ENCODE measurements around a stretch of chr19.

DNA sequence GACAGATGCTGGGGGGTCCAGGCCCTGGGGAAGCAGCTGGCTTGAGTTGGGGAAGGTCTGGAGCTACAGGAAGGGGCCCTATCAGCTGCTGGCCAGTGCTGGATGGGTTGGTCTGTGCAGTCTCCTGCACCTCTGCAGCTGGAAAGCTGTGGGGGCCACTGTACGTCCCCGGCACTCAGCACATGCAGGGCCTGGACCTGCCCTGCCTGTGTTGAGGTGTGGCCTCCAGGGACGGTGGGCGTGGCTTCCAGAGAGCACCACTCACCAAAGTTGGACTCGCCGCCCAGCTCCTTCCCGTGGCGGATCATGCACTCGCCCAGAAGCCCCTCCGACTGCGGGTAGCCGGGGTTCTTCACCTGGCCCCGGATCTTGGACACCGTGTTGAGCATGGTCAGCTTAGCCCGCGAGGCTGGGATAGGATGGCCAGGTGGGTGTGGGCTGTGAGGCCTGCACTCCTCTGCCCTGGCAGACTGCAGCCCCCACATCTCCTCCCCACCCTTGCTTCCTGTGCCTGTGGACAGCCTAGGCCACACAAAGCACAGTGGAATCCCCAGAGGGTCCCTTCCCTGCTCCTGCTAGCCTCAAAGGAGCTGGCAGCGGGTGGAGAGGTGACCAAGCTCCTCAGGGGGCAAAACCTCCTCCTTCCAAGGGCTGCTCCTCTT lies 22.0 kb downstream of the MPND start:
- RAMPAGE, long total RNA = no peak
- RRBS = no CpG with 5 or more reads among the region's 17 CpGs
PRO-cap:
- standard = no peak
- CoPRO, capped RNA only, 2 experiments = no peak in any of the 2 experiments
- CoPRO, capped and uncapped RNA, 2 experiments = no peak in any of the 2 experiments
- CoPRO, uncapped RNA only, 2 experiments = no peak in any of the 2 experiments
CAGE:
- cytosol, long polyA plus RNA = no peak
- long polyA plus RNA = no peak
- nucleolus, long total RNA = no peak
- nucleus, long polyA plus RNA = no peak

GRCh38 chr19:4452980-4453233 lies 4.7 kb downstream of the UBXN6 start:
- RAMPAGE, long total RNA = no peak
- RRBS = no CpG with 5 or more reads among the region's 4 CpGs
PRO-cap:
- standard = no peak
- CoPRO, capped RNA only, 2 experiments = no peak in any of the 2 experiments
- CoPRO, capped and uncapped RNA, 2 experiments = no peak in any of the 2 experiments
- CoPRO, uncapped RNA only, 2 experiments = no peak in any of the 2 experiments
CAGE:
- cytosol, long polyA plus RNA = no peak
- long polyA plus RNA = no peak
- nucleolus, long total RNA = no peak
- nucleus, long polyA plus RNA = no peak

GRCh38 chr19:4456242-4457368 lies 989 bp downstream of the UBXN6 start:
- RAMPAGE, long total RNA = no peak
- RRBS = 21% methylated on average over 2 of the region's 37 CpGs
PRO-cap:
- standard = bidirectional peak, plus-strand start at chr19:4456776, minus-strand start at chr19:4456679; bidirectional peak, plus-strand start at chr19:4457462, minus-strand start at chr19:4457289
- CoPRO, capped RNA only, 2 experiments = peak in 2 of 2 experiments; most common plus-strand start chr19:4456776 (in 2); most common minus-strand start chr19:4457289 (in 2)
- CoPRO, capped and uncapped RNA, 2 experiments = peak in 1 of 2 experiments; most common minus-strand start chr19:4457288 (in 1)
- CoPRO, uncapped RNA only, 2 experiments = no peak in any of the 2 experiments
CAGE:
- cytosol, long polyA plus RNA = no peak
- long polyA plus RNA = start-site peak on the minus strand at chr19:4456864-4457326, 21 and 29 reads in 2 replicates
- nucleolus, long total RNA = no peak
- nucleus, long polyA plus RNA = no peak

DNA sequence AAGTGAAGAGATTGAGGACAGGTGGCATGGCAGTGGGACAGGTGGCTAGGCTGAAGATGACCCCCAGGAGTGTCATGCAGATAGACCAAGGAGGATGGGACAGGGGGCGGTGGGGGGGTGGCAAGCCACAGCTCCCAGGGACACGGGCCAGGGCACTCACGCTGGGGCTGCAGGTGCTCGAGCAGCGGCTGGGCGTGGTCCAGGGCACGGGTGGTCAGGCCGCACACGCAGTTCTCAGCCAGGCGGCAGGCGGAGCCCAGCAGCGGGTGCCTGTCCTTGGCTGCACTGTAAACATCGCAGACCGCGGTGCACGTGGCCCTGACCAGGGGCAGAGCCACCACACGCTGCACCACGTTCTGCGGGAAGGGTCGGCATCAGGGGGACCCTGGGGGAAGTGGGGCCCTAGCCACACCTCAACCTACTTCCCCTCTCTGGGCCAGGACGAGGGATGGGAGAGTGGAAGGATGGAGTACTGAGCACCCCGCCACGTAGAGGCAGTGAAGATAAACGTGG lies 3.5 kb downstream of the PLIN5 start:
- RAMPAGE, long total RNA = no peak
- RRBS = no CpG with 5 or more reads among the region's 24 CpGs
PRO-cap:
- standard = no peak
- CoPRO, capped RNA only, 2 experiments = no peak in any of the 2 experiments
- CoPRO, capped and uncapped RNA, 2 experiments = no peak in any of the 2 experiments
- CoPRO, uncapped RNA only, 2 experiments = no peak in any of the 2 experiments
CAGE:
- cytosol, long polyA plus RNA = no peak
- long polyA plus RNA = no peak
- nucleolus, long total RNA = no peak
- nucleus, long polyA plus RNA = no peak

DNA sequence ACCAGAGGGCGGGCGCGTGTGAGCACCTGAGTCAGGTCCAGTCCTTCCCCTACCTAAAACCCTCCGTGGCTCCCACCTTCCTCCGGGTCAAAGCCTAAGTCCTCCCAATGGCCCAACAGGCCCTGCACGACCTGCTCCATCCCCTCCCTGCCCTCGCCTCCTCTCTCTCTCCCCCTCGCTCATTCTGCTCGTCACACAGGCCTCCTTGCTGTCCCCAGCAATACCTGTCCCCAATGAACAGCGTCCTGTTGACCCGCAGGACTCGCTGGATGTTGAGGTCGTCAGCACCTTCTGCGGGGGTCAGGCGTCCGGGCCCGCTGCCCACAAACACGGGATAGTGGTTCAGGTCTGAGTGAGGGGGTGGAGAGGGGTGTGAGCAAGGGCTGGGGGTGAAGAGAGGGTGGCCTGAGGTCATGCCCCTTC lies 1.7 kb downstream of the SEMA6B start:
- RAMPAGE, long total RNA = no peak
- RRBS = no CpG with 5 or more reads among the region's 18 CpGs
PRO-cap:
- standard = no peak
- CoPRO, capped RNA only, 2 experiments = no peak in any of the 2 experiments
- CoPRO, capped and uncapped RNA, 2 experiments = no peak in any of the 2 experiments
- CoPRO, uncapped RNA only, 2 experiments = no peak in any of the 2 experiments
CAGE:
- cytosol, long polyA plus RNA = no peak
- long polyA plus RNA = no peak
- nucleolus, long total RNA = no peak
- nucleus, long polyA plus RNA = no peak

DNA sequence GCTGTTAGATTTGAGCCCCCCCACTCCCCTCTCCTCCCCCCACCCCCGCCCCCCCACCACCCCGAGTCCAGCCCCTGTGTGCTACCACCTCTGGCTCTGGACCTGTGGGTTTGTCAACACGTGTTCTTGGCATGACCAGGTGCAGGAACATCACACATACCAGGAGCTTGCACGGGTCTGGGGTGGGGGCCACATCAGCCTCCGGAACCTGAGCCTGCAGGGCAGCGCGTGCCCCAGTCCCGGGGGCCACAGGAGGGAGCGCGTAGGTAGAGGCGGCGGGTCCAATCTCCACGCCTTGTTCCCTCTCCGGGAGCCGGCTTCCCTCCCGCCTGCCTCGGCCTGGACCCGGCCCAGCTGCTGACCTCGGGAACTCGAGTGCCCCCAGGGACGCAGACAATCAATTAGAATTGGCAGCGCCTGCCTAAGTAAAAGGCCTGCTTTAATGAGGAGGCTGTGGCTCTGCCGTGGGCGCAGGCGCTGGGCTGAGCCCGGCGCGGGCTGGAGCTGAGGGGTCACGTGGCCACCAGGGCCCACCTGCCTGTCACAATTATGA lies 32.4 kb upstream of the TNFAIP8L1 start:
- RAMPAGE, long total RNA = no peak
- RRBS = 26% methylated on average over 9 of the region's 29 CpGs
PRO-cap:
- standard = no peak
- CoPRO, capped RNA only, 2 experiments = no peak in any of the 2 experiments
- CoPRO, capped and uncapped RNA, 2 experiments = no peak in any of the 2 experiments
- CoPRO, uncapped RNA only, 2 experiments = no peak in any of the 2 experiments
CAGE:
- cytosol, long polyA plus RNA = no peak
- long polyA plus RNA = no peak
- nucleolus, long total RNA = no peak
- nucleus, long polyA plus RNA = no peak

GRCh38 chr19:4722504-4723576 lies 802 bp downstream of the DPP9 start:
- RAMPAGE, long total RNA = no peak
- RRBS = 8% methylated on average over 2 of the region's 30 CpGs
PRO-cap:
- standard = no peak
- CoPRO, capped RNA only, 2 experiments = no peak in any of the 2 experiments
- CoPRO, capped and uncapped RNA, 2 experiments = no peak in any of the 2 experiments
- CoPRO, uncapped RNA only, 2 experiments = no peak in any of the 2 experiments
CAGE:
- cytosol, long polyA plus RNA = no peak
- long polyA plus RNA = no peak
- nucleolus, long total RNA = no peak
- nucleus, long polyA plus RNA = no peak

DNA sequence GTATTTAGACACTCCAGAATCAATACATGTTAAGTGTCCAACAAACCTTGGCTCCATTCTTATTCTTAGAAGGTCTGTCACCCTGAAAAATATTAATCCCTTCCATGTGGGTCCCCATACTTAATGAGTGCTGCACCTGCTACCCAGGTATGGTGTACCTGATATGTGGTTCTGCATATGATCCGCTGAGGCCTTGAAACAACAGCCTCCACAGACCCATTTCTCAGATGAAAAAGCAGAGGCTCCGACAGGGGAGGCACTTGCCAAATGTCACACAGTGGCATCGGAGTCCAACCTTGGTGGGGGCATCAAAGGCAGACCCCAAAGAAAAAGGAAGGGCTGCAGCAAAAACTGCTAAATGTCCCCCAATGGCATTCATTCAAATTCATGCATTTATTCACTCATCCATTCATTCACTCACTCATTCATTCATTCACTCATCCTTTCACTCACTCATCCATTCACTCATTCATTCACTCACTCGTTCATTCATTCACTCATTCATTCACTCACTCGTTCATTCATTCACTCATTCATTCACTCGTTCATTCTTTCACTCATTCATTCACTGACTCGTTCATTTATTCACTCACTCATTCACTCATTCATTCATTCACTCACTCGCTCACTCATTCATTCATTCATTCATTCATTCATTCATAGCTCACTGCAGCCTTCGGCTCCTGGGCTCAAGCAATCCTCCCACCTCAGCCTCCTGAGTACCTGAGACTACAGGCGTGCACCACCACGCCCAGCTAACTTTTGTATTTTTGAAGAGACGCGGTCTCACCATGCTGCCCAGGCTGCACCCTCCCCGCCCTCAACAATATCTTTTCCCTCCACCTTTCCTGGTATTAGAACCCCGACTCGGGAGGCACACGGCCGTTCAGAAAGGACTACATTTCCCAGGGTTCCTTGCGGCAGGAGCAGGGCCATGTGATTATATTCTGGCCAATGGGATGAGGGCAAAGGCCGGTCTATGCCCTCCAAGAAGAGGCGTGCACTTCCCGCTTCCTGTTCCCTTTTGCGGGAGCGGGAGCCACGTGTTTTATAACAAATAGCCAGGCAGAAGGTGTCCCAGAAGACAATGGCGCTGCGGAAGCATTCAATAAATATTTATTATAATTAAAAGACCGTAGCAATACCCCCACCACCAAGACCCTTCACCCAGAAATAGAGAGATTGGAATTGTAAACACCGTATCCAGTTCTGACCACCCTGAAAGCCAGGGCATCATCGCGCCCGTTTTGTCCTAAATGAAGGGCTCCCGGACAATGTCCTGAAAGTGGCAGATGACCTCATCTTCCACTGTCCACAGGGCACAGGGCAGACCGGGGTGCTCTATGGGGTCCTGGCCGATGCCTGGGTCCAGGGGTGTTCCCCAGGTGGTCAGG lies 16.2 kb downstream of the TICAM1 start:
- RAMPAGE, long total RNA = no peak
- RRBS = 91% methylated on average over 2 of the region's 35 CpGs
PRO-cap:
- standard = bidirectional peak, plus-strand start at position 1,051 of the sequence, minus-strand start at position 828 of the sequence
- CoPRO, capped RNA only, 2 experiments = peak in 2 of 2 experiments; most common plus-strand start position 1,044 of the sequence (in 1); most common minus-strand start position 885 of the sequence (in 1)
- CoPRO, capped and uncapped RNA, 2 experiments = no peak in any of the 2 experiments
- CoPRO, uncapped RNA only, 2 experiments = peak in 2 of 2 experiments; most common plus-strand start position 1,042 of the sequence (in 2); most common minus-strand start position 942 of the sequence (in 2)
CAGE:
- cytosol, long polyA plus RNA = no peak
- long polyA plus RNA = no peak
- nucleolus, long total RNA = no peak
- nucleus, long polyA plus RNA = no peak

DNA sequence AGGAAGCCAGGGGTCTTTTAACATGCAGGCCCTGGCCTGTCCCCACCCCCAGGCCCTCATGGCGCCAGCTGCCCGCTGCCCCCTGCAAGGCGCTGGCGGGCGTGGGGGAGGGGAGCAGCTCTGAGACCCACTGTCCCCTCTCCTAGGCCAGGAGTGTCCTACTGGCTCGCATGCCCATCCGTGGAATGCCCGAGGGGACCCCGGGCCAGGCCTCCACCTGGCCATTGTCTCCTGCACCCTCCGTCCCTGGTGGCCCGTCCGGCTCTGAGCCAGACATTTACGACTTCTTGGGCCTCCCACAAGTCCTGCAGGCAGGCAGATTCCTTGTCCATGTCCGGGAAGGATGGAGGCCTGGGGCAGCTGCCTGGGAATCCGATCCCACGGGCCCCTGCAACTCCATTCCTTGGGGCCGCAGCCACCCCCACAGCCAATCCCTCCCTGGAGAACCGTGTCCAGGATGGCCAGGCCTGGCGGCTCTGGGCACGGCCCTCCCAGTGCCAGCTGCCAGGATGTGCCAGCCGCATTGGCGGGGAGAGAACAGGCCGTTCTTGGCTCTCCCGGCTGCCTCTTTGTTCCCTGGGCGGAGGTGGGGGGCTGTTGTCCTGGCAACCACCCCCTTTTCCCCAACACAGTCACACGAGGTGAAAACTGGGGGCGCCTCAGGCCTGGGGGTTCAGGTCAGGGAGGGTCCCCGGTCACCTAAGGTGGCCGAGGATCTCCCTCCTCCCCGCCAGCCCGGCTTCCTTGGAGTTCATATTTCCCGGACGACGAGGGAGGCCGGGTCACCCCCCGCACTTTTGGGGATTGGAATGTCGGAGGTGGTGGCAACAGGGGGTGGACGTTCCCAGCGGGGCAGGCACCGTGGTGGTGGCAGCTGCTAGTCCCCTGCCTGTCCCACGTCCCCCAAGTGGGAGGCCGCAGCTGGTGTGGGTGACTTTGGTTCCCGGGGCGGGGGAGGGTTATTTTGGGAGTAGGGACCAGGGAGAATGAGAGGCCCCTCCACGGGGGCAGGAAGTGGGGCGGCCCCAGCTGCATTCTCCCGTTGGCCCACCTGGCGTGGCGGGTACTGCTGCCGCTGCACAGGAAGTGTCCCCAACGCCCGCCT lies 10.6 kb upstream of the PLIN3 start:
- RAMPAGE, long total RNA = no peak
- RRBS = 81% methylated on average over 10 of the region's 52 CpGs
PRO-cap:
- standard = no peak
- CoPRO, capped RNA only, 2 experiments = no peak in any of the 2 experiments
- CoPRO, capped and uncapped RNA, 2 experiments = no peak in any of the 2 experiments
- CoPRO, uncapped RNA only, 2 experiments = no peak in any of the 2 experiments
CAGE:
- cytosol, long polyA plus RNA = no peak
- long polyA plus RNA = no peak
- nucleolus, long total RNA = no peak
- nucleus, long polyA plus RNA = no peak

DNA sequence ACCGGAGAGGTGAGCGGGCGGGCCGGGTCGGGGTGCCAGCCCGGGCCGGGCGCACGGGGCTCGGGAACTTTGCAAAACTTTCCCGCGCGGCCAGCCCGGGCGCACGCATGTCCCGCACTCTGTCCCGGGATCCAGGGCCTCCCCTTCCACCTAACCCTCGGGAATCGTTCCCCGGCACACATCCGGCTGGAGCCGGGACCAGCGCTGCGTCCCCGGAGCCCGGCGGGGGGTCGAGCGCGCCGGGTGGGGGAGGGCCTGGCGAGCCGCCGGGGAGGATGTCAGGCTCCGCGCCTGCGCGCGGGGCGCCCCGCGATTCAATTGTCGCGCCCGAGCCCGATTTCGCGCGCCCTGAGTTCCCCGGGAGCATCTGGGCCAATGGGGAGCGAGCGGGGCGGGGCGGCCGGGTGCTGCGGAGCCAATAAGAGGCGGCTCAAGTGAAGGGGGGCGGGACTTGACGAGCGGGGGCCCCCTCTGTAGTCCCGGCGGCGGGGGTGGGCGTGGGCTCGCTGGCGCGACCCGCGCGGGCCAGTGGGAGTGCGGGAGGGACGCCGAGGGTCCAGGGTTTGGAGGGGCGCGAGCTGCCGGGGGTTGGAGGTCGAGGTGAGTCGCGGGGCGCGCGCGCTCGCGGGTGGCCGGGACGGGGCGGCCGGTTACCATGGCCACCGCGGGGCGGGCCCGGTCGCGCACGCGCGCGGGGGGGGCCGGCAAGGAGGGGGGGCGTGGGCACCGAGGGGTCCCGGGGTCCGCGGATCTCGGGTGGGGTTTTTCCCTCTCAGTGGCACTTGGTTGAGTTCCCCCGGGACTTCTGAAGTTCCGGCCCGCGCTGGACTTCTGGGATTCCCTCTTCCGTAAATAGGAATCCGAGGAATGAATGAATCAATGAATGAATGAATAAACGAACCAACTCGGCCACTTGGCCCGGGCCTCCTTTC lies 612 bp downstream of the UHRF1 start:
- RAMPAGE, long total RNA = start-site peak on the plus strand centred at position 523 of the sequence, 76 bp wide, 289 and 105 reads in 2 replicates
- RRBS = 2% methylated on average over 58 of the region's 116 CpGs
PRO-cap:
- standard = bidirectional peak, plus-strand start at position 474 of the sequence, minus-strand start at position 320 of the sequence
- CoPRO, capped RNA only, 2 experiments = peak in 2 of 2 experiments; most common plus-strand start position 498 of the sequence (in 2); most common minus-strand start position 320 of the sequence (in 2)
- CoPRO, capped and uncapped RNA, 2 experiments = peak in 1 of 2 experiments; most common plus-strand start position 450 of the sequence (in 1); most common minus-strand start position 320 of the sequence (in 1)
- CoPRO, uncapped RNA only, 2 experiments = no peak in any of the 2 experiments
CAGE:
- cytosol, long polyA plus RNA = start-site peak on the plus strand centred at position 529 of the sequence, 85 bp wide, 602 and 278 reads in 2 replicates
- long polyA plus RNA = start-site peak on the plus strand centred at position 510 of the sequence, 68 bp wide, 191 and 68 reads in 2 replicates
- nucleolus, long total RNA = no peak
- nucleus, long polyA plus RNA = start-site peak on the plus strand centred at position 533 of the sequence, 24 bp wide, 67 and 105 reads in 2 replicates

DNA sequence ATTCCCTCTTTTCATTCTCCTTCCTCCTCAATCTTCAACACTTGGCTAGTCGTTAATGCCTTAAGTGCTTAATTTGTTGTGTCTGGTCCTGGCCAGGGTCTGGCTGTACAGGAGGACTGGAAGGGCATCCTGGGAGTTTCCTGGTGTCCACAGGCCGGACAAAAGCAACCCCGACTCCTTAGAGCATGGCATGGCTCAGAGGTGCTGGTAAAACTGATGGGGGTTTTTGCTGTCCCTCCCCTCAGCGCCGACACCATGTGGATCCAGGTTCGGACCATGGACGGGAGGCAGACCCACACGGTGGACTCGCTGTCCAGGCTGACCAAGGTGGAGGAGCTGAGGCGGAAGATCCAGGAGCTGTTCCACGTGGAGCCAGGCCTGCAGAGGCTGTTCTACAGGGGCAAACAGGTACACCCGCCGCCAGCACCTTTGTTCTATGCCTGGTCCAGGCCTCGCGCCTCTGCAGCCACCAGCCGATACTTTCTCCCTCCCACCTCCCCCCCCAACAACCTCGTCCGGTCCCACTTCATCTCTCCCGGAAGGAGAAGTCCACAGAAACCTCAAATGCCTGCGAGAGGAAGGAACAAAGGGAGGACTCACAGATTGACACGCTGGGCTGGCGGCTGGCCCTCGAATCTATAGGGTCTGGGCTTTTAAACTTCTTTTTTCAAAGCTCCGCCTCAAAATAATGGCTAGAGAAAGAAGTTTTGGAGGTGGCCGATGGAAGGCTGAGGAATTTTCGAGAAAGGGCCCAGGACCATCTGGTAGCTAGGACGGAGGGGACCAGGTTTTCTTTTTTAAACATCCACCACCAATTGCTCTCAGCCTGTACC lies 1.5 kb downstream of the UHRF1 start:
- RAMPAGE, long total RNA = no peak
- RRBS = no CpG with 5 or more reads among the region's 27 CpGs
PRO-cap:
- standard = bidirectional peak, plus-strand start at position 554 of the sequence, minus-strand start at position 478 of the sequence
- CoPRO, capped RNA only, 2 experiments = no peak in any of the 2 experiments
- CoPRO, capped and uncapped RNA, 2 experiments = peak in 1 of 2 experiments; most common plus-strand start position 599 of the sequence (in 1); most common minus-strand start position 462 of the sequence (in 1)
- CoPRO, uncapped RNA only, 2 experiments = no peak in any of the 2 experiments
CAGE:
- cytosol, long polyA plus RNA = no peak
- long polyA plus RNA = no peak
- nucleolus, long total RNA = no peak
- nucleus, long polyA plus RNA = no peak

GRCh38 chr19:4916267-4917339 lies 7.3 kb downstream of the UHRF1 start:
- RAMPAGE, long total RNA = no peak
- RRBS = 100% methylated on average over 1 of the region's 44 CpGs
PRO-cap:
- standard = no peak
- CoPRO, capped RNA only, 2 experiments = no peak in any of the 2 experiments
- CoPRO, capped and uncapped RNA, 2 experiments = no peak in any of the 2 experiments
- CoPRO, uncapped RNA only, 2 experiments = no peak in any of the 2 experiments
CAGE:
- cytosol, long polyA plus RNA = no peak
- long polyA plus RNA = no peak
- nucleolus, long total RNA = no peak
- nucleus, long polyA plus RNA = no peak

- RAMPAGE, long total RNA = no peak
- RRBS = no CpG with 5 or more reads among the region's 29 CpGs
PRO-cap:
- standard = no peak
- CoPRO, capped RNA only, 2 experiments = no peak in any of the 2 experiments
- CoPRO, capped and uncapped RNA, 2 experiments = no peak in any of the 2 experiments
- CoPRO, uncapped RNA only, 2 experiments = no peak in any of the 2 experiments
CAGE:
- cytosol, long polyA plus RNA = no peak
- long polyA plus RNA = no peak
- nucleolus, long total RNA = no peak
- nucleus, long polyA plus RNA = no peak
Measured at GRCh38 chr19:4930610-4931058, 21.3 kb downstream of the UHRF1 start.

- RAMPAGE, long total RNA = no peak
- RRBS = no CpG with 5 or more reads among the region's 13 CpGs
PRO-cap:
- standard = no peak
- CoPRO, capped RNA only, 2 experiments = no peak in any of the 2 experiments
- CoPRO, capped and uncapped RNA, 2 experiments = no peak in any of the 2 experiments
- CoPRO, uncapped RNA only, 2 experiments = no peak in any of the 2 experiments
CAGE:
- cytosol, long polyA plus RNA = no peak
- long polyA plus RNA = no peak
- nucleolus, long total RNA = no peak
- nucleus, long polyA plus RNA = no peak
Measured at GRCh38 chr19:5079167-5079549, 110.2 kb downstream of the KDM4B start.

DNA sequence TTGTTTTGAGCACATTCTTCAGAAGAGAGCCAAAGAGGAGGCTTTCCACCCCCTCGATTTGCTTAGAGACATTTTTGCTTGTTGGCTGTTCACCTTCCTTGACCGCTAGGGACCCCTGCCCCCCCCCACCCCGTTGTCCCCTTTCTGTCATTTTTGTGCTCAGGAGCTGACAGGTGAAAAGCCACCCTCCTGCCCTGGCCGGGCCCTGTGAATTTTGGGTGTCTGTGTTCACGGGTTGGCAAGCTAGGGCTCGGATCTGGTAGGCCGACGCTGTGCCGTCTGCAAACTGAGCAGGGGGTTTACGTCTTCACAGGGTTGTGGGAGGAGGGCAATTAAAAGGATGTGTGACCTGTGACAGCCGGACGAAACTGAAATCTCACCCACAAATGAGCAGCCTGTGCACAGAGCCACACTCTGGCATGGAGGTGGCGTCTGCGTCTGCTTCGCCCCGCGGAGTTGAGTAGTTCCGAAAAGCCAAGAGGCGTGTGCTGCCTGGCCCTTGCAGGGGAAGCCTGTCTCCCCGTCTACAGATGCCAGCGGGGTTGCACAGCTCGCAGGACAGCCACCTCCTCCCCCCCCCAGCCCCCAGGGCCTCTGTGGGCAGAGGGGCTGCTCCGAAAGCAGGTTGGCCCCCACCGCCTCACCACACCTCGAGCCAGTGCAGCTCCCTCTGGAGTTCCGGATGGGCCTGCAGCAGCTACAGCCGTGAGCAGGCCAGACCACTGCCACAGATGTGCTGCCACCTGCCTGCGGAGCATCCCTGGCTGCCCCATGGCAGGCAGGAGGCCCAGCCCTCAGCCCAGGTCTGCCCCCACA lies 117.4 kb downstream of the KDM4B start:
- RAMPAGE, long total RNA = no peak
- RRBS = no CpG with 5 or more reads among the region's 28 CpGs
PRO-cap:
- standard = no peak
- CoPRO, capped RNA only, 2 experiments = no peak in any of the 2 experiments
- CoPRO, capped and uncapped RNA, 2 experiments = no peak in any of the 2 experiments
- CoPRO, uncapped RNA only, 2 experiments = no peak in any of the 2 experiments
CAGE:
- cytosol, long polyA plus RNA = no peak
- long polyA plus RNA = no peak
- nucleolus, long total RNA = no peak
- nucleus, long polyA plus RNA = no peak

DNA sequence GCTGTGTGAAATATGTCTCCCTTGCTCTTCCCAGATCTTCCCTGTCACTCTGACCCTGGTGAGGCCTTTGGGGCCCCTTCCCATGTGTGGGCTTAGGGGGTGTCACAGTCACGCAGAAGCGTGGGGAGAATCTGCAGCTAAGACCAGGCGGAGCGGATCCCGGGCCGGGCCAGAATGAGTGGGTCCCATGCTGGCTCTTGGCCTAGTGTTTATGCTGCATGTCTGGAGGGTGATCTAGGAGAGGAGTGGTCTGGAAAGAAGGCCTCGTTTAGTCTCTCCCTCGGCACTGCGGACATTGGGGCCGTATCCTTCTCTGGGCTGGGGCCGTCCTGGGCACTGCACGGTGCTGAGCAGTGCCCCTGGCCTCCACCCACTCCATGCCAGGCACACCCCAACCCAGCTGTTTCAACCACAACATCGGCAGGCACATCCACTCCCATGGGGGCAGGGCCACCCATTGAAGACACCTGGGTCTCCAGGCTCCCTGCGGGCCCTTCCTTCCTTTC lies 123.1 kb downstream of the KDM4B start:
- RAMPAGE, long total RNA = no peak
- RRBS = no CpG with 5 or more reads among the region's 14 CpGs
PRO-cap:
- standard = no peak
- CoPRO, capped RNA only, 2 experiments = no peak in any of the 2 experiments
- CoPRO, capped and uncapped RNA, 2 experiments = no peak in any of the 2 experiments
- CoPRO, uncapped RNA only, 2 experiments = no peak in any of the 2 experiments
CAGE:
- cytosol, long polyA plus RNA = no peak
- long polyA plus RNA = no peak
- nucleolus, long total RNA = no peak
- nucleus, long polyA plus RNA = no peak

DNA sequence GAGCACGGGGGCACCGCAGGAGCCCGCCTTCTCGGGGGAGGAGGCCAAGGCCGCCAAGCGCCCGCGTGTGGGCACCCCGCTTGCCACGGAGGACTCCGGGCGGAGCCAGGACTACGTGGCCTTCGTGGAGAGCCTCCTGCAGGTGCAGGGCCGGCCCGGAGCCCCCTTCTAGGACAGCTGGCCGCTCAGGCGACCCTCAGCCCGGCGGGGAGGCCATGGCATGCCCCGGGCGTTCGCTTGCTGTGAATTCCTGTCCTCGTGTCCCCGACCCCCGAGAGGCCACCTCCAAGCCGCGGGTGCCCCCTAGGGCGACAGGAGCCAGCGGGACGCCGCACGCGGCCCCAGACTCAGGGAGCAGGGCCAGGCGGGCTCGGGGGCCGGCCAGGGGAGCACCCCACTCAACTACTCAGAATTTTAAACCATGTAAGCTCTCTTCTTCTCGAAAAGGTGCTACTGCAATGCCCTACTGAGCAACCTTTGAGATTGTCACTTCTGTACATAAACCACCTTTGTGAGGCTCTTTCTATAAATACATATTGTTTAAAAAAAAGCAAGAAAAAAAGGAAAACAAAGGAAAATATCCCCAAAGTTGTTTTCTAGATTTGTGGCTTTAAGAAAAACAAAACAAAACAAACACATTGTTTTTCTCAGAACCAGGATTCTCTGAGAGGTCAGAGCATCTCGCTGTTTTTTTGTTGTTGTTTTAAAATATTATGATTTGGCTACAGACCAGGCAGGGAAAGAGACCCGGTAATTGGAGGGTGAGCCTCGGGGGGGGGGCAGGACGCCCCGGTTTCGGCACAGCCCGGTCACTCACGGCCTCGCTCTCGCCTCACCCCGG lies 182.6 kb downstream of the KDM4B start:
- RAMPAGE, long total RNA = no peak
- RRBS = 88% methylated on average over 12 of the region's 49 CpGs
PRO-cap:
- standard = no peak
- CoPRO, capped RNA only, 2 experiments = no peak in any of the 2 experiments
- CoPRO, capped and uncapped RNA, 2 experiments = no peak in any of the 2 experiments
- CoPRO, uncapped RNA only, 2 experiments = peak in 1 of 2 experiments; most common plus-strand start position 401 of the sequence (in 1); most common minus-strand start position 113 of the sequence (in 1)
CAGE:
- cytosol, long polyA plus RNA = no peak
- long polyA plus RNA = no peak
- nucleolus, long total RNA = no peak
- nucleus, long polyA plus RNA = no peak

Data from K562 (cell line).